Diencephalon (tissue), 2 donors: ENCODE measurements around the genes CNP, KCNH4 and CAVIN1.

GRCh38 chr17:41521508-41522033, 2.9 kb upstream of the KRT15 start:
- RAMPAGE, long total RNA, result no peak

- RAMPAGE, long total RNA, result no peak
These were observed 4.7 kb upstream of the KRT19 start for GRCh38 chr17:41532766-41533347.

DNA sequence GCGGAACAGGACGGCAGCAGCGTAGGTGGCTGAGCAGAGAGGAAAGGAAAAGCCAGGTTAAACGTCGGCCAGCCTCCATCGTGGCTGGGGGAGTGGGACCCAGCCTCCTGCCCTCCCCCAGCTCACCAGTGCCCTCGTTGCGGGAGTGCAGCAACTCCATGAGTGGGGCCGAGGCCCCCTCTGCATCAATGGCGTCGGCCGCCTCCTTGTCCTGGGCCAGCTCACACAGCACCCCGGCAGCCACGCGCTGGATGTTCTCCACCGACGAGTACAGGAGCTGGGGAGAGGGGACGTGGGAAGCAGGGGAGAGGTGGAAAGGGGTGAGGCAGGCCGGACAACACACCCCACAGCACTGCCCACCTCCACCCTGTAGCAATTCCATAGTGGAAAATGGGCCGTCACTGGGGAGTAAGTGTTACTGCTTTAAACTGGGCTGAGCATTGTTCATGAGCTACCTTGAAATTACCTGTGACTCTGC, 23.1 kb upstream of the HAP1 start:
- RAMPAGE, long total RNA, result no peak

DNA sequence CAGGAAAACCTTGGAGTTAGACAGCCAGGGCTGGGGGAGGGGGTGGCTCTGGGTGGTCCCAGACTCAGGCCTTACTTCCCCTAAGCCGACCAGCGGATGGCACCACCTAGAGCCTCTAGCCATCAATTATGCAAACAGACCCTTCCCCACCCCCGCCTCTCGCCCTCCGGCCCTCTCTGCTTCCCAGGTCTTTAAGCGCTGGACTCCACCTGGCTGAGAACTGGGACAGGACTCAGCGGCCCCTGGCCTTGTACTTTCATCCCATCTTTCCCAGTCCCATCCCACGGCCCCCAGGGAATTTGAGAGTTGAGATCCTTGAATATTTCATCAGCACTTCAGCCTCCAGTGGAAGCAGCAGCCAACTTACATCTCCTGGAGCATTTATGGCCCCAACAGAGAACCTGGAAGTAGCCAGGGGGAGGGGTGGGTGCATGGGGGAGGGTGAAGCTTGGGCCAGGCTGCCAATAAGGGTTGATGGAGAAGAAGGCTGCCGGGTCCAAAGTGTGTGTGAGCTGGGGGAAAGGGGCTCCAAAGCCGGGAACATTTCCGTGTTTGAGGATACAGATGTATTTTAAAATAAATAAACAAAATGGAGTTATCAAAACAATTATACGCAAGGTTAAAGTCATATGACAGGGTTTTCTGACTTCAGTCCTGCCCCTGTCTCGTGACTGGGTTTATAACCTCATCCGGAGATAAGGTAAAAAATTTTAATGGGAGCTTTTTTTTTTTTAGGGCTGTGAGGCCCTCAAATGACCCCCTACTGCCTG, 7.5 kb upstream of the JUP start:
- RAMPAGE, long total RNA, result no peak

DNA sequence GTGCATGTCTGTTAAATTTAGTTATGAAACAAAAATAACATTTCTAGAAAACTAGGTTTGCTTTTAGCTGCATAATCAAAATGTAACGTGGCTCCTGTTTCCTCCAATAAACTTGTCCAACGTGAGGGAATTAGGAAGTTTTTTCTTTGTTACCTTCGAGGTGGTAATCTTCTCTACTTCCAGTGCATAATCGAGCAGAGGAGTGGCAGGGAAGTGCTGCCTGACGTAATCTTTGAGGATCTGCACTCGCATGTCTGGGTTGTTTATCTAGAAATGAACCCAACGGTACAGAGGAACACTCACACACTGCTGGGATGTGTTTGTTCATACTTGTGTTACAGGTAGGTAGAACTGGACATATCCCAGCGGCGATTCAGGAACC, 4.1 kb upstream of the KLHL11 start:
- RAMPAGE, long total RNA, result no peak

- RAMPAGE, long total RNA, result no peak
These were observed 9.9 kb downstream of the ACLY start for GRCh38 chr17:41908818-41909366.

DNA sequence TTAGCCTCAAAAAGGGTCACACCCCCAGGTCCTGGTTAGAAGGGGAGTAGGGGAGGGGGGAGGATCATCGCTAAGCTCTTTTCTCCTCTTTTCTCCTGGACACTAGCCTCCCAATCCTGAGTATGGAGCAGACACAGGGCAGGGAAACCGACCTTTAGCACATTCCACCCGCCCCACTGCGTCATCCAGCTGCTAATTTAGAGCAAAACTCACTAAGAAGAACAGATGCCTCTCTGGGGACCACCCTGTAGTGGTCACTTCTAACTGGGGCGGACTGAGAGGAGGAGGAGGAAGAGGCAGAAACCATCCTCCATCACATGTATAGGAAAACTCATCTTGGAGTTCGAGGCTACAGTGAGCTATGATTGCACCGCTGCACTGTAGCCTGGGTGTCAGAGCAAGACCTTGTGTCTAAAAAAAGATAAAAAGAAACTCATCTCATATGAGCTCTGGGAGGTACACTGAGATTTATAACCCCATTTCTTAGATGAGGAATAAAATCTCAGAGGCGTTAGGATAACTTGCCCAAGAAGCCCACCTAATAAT, 4.2 kb downstream of the ACLY start:
- RAMPAGE, long total RNA, result no peak

- RAMPAGE, long total RNA, result start-site peak on the plus strand at chr17:41966748-41966819, 251 and 193 reads in 2 replicates
These were observed at the start of gene CNP for GRCh38 chr17:41966411-41967203. Gene CNP (plus strand): TSS chr17:41966795.

DNA sequence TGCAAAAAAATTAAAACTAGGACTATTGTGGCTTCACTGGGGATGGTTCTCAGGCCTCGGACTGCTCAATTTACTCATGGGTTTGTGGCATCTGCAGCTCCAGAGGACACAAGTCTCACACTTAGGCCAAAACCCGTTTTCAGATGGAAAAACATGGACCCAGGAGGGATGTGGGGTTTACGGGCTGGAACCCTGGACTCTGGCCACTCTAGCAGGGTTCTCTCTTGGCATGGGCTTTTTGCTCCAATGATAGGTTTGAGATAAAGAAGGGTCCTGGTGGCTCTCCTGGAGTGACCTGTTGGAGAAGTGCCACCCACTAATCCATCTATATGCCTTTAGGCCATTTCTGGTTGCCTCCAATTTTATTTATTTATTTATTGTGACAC, 2.6 kb downstream of the CNP start:
- RAMPAGE, long total RNA, result no peak

DNA sequence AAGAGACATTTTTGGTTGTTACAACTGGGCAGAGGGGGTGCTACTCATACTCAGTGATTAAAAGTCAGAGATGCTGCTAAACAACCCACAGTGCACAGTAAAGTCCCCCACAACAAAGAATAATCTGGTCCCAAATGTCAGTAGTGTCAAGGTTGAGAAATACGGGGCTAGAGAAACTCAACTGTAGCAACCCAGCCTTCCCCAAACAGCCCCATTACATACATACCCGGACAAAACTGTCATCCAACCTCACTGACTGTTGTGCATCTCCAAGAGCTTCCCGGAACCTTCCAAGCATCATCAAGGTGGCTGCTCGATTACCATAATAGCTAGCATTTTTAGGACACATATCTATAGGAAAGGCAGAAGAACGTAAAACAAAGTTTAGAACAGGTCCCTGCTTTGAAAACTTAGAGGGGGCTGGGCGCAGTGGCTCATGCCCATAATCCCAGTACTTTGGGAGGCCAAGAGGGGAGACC, 20.3 kb downstream of the DNAJC7 start:
- RAMPAGE, long total RNA, result no peak

DNA sequence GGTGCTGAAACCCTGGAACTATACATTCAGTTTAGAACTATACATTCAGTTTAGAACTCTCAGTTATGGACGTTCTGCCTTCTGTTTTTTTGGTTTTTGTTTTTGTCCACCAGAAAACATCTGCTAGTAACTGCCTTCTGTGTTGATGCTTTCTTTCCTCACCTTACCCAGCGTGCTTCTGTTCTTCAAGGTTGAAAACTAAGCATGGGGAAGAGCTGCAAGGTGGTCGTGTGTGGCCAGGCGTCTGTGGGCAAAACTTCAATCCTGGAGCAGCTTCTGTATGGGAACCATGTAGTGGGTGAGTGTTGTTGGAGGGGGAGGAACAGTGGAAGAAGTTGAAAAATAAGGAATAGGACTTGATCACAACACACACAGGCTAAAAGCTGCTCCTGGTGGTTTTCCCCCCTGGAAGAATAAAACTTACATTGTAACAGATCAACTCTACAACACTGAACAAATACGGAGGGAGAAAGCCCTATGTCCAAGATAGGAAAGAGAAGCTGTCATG, 1.5 kb downstream of the NKIRAS2 start:
- RAMPAGE, long total RNA, result no peak

GRCh38 chr17:42022224-42022867, 2.5 kb downstream of the NKIRAS2 start:
- RAMPAGE, long total RNA, result no peak

DNA sequence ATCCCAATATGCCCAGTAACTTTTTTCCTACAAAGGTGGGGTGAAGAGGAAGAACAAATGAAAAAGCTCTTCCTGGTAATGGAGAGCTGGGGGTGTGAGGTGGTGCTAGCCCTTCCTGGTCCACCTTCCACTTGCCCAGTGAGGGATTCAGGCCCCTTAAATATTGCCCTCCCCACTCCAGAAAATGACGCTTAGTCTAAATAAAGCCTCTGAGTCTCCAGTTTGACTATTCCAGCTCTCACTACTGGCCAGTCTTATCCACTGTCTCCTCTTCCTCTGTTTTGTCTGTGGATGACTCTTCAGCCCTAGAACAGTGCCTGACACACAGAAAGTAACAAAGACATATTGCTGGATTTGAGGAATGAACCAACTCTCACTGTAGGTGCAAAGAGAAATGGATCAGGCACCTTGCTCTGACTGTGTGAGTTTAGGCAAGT, 21.5 kb downstream of the ZNF385C start:
- RAMPAGE, long total RNA, result no peak

GRCh38 chr17:42180776-42181159, at the start of gene KCNH4:
Gene KCNH4 (minus strand): TSS chr17:42181142.
- RAMPAGE, long total RNA, result no peak

- RAMPAGE, long total RNA, result no peak
These were observed 27.1 kb downstream of the STAT5A start for GRCh38 chr17:42315134-42315983.

DNA sequence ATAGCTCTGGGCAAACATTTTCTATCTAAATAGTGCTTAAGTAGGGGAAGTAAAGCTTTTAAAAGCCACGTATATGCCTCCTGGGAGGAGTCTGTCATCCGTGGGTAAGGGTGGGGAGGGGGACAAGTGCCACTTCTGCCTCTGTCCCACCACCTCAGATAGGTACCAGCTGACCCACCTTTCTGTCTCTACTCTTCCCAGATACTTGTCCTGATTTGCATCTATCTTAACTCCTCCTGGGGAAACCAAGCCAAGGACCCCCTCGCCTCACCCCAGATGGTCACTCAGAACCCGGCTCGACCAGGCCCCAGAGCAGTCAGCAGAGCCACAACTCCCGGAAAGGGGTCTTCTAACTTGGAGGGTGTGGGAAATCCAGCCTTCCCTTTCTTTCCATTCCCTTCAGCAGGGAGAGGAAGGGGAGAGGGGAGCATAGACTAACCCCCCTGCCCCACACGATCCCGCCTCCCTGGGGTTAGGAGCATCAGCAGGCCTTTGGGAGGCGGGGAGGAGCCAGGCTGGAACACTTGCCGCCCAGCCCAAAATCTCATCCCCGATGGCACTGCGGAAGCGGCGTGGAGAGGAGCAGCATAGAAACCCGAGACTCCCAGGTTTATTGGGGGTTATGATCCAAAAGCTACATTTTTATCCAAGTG, 1.9 kb downstream of the CAVIN1 start:
- RAMPAGE, long total RNA, result no peak

- RAMPAGE, long total RNA, result no peak
These were observed 251 bp downstream of the CAVIN1 start for GRCh38 chr17:42422967-42423043.

DNA sequence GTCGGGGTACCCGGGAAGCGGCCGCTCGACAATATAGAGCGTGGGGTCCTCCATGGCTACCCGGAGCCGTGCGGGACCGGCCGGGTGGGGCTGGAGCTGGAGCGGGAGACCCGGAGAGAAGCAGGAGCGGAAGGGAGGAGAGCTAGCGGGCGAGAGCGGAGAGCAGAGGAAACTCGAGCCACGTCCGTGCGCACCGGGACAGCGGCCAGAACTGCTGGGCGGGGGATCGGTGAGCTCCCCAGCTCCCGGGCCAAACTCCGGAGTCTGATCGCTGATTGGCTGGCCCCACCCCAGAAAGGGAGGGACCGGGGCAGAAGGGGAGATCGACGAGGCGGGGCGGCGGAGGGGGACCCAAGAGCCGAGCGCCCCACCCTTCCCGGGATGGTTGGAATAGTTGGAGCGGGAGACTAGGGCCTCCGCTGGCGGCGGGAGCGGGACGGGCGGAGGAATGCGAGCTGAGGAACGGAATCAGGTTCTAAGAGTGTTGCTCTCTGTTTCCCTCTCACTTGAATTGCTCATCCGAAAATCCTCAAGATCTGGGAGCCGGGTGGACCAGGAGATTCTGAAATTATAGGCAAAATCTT, at the start of gene CAVIN1:
TSS of gene CAVIN1 (minus strand) at position 213 of the 584 bp plus-strand sequence.
- RAMPAGE, long total RNA, result no peak

- RAMPAGE, long total RNA, result no peak
These were observed 14.2 kb downstream of the ATP6V0A1 start for GRCh38 chr17:42472525-42473604.

DNA sequence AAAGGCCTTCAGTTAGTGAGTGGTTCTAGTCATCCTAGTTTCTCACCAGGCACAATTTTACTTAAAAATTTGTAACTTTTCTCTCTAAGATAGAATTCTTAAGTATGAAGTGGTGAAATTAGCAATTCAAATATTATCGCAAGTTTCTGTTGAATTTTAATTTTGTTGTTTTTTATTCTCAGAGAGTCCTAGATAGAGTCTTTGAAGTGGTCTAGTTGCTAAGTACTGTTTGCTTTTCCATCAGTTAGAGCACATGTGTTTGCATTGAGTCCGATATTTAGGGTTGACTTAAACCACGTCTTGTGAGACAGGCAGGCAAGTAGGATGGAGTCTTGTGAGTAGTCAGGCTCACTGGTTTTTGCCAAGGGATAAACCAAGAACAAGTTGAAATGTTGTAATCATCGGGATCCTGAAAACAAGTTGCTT, 17.0 kb downstream of the ATP6V0A1 start:
- RAMPAGE, long total RNA, result no peak